ENCODE measurements around a stretch of chr2.

DNA sequence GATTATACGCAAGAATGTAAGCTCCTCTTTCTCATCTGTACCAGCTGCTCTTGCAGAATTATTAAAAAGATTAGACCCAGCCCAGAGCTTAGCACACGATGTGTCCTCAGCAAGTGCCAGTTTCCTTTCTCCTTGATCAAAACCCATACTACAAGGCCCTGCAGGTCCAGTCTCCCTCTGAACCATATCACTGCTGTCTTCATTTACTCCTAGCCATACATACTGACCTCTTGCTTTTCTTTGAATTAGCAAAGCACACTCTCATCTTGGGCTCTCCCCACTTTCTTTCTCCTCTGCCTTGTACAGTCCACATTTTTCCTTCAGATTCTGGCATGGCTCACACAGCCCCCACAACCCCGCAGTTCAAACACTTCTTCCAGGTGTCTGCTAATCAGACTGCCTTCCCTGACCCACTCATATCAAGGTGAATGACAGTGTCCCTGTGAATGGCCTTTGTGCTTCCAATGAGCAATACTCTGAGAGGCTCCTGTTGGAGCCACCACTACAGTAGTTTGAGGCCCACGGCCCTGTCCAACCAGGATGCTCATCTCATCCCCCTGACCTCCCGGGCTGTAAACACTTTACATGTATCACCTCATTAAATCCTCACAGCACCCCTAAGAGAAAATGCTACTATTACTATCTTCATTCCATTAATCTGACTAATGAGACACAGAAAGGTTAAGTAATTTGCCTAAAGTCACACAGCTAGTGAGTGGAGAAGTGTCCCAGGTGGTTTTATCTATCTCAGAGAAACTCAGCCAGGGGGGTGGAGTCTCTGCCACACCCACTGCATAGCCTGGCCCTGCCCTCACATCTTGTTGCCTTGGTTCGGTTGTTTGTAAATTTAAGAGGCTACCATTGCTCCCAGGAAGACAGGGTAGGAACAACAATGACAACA, 18.0 kb downstream of the CYRIA start:
- PRO-cap, result no peak

- PRO-cap, result no peak
Observed at GRCh38 chr2:16653584-16654376, 11.9 kb downstream of the CYRIA start.

- PRO-cap, result no peak
Observed at GRCh38 chr2:16664004-16665156, 1.3 kb downstream of the CYRIA start.

- PRO-cap, result no peak
Observed at GRCh38 chr2:17537908-17538449, 2.5 kb upstream of the VSNL1 start.

DNA sequence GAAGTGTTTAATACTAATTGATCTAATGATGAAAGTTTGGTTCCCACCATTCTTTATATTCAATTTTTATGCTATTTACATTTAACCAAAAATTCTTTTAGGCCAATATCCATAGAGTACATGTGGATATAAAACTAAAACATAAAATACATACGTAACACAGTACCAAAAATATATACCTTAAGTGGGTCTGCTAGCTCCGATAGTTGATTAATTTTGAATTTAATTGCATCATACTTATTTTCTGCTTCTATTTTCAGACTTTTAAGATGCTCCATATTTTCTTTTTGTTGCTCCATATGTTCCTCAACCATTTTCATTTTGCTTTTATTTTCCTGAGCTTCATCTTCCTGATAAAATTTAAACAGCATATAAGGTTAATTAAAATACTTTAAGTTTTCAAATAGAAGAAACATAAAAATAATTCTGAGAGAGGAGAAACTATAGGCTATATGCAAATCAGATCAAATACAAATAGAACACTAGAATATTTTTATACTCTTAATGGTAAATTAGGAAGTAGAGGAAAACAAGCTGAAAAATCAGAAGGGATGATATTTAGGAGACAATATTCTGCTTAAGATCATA, 53.5 kb downstream of the SMC6 start:
- PRO-cap, result no peak

GRCh38 chr2:17877697-17878439, 599 bp upstream of the KCNS3 start:
- PRO-cap, result unidirectional peak, plus-strand start at chr2:17877847

GRCh38 chr2:18480023-18480576, 80.4 kb downstream of the RDH14 start:
- PRO-cap, result no peak

DNA sequence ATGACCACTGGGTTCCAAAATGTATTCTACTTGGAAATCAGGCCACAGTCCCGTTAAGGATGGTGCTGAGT, 1.0 kb downstream of the RDH14 start:
- PRO-cap, result no peak

DNA sequence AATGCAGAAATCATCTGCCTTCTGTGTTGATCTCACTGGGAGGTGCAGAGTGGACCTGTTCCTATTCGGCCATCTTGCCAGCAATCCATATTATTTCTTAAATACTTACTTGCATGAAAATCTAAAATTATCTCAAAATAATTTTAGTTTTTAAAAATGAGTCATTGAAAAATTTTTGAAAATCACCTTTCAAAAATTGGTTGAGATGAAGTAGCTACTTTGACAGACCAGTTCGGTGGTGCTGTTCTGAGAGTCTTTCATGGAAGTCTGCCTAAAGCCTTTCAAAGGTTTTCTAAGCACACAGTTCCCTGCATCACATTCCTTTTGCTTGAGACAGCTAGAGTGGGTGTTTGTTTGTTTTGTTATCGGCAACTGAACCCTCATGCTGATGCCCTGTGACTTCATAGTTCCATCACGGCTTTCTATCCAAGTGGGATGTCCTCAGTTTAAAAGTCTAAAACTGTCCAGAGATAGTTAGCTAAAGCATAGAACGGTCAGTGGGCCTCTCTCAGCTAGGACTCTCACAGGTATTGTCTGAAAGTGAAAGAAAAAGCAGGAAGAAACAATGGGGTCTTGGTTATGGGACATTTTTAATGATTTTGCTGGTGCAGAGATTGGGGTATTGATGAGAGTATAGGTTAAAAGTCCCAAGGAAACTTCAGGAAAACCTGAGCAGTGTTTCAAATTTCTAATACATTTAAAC, 337.4 kb downstream of the OSR1 start:
- PRO-cap, result no peak

DNA sequence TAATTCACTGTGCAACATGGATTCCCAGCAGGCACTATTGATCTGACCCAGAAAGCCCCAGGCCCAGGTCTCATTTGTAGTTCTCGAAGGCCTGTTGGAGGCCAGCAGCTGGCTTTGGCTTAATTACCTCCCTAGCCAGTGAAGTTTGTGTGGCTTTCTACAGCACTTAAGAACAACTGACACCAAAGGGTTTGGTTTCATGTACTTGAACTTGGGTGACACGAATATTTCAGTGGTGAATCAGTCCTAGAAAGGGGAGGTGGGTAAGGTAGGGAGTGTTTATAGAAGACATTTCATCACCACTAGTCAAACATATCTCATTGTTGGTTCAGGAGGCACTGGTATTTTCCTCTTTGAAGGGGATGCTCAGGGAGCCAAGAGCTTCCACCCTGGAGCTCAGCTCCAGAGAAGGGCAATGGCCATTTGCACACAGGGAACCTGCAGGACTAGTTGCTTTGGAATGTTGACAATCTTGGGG, 217.7 kb downstream of the OSR1 start:
- PRO-cap, result no peak

- PRO-cap, result no peak
Observed at GRCh38 chr2:19638322-19638636, 263.5 kb downstream of the TTC32 start.

DNA sequence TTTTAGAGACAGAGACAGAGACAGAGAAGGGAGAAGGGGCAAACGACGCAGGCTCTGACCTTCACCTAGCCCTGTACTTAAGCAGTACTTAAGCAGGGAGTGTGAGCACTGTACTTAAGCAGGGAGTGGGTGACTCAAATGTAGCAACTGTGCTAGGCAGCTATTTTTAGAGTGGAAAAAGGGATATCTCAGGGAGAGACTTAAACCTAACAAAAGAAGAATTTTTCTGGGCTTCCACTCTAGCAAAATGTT, 154.5 kb downstream of the TTC32 start:
- PRO-cap, result no peak

- PRO-cap, result no peak
Observed at GRCh38 chr2:20033490-20033945, 17.9 kb downstream of the LAPTM4A start.

DNA sequence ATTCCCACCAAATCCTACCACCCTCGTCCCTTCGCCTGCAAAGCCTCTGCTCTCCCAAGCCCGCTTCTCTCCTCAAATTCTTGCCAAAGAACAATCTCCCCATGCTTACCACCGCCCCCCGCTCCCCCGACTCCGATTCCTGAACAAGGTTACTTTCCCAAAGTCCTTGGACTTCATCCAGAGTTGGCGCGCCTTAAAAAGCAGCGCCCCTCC, 429 bp downstream of the LAPTM4A start:
- PRO-cap, result no peak

DNA sequence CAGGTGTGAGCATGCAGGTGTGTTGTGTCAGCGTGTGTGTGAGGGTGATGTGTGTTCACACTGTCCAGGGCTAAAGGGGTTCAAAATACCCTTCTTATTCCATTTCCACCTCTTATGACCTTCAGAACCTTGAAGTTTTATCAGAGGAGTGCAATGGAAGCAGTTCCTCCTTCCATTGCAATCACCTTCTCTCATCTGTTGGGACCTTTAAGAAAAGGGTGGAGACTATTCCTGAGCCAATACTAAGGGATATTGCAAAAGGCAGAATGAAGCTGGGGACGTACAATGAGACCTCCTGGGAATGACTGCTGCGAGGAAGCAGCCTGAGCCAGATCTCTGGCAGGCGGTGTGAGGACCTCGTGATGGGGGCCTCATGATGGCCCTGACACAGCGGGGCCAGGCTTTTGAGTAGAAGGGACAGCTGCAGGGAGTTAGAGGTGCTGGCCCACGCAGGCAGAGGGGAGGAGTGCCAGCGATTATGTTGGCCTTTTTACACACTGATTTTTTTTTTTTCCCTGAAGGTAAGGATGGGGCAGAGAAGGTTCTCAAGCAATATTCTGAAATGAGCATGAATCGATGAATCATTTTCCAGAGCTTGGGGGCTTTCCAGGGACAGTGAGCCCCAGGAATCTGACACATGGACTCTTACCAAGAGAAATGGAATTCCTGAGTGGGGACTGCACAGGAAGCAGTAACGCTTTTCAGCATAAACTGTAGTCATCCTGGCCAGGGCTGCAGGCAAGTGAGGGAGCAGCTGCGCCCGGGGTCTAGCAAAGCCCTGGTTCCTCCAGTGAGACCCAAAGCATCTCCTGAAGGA, 40.0 kb upstream of the LAPTM4A start:
- PRO-cap, result no peak

DNA sequence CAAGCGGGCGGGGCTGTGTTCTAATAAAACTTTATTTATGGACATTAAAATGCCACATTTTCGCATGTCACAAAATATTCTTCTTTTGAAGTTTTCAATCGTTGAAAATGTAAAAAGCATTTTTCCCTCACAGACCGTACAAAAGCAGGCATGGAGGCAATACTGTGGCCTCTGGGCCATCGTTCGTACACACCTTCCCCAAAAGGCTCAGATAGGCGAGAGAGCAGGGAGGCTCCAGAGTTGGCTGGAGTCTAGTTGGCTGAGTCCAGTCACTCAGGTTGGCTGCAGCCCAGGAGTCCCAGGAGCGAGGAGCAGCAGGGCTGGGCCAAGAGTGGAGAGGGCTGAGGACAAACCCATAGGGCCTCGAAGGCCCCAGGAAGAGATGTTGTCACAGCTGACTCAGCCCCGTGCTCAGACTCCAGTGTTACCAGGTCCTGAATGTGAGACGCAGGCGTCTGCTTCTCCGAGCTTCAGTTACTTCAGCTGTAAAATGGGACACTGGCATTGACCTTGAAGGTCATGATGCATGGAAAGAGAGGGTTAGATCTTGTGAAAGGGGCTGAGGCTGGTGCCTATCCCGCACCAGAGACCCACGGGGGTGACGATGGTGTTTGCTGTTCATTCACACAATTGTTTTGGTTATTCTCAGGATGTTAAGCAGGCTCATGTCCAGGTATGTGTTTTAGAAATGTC, 42.4 kb downstream of the SDC1 start:
- PRO-cap, result no peak

DNA sequence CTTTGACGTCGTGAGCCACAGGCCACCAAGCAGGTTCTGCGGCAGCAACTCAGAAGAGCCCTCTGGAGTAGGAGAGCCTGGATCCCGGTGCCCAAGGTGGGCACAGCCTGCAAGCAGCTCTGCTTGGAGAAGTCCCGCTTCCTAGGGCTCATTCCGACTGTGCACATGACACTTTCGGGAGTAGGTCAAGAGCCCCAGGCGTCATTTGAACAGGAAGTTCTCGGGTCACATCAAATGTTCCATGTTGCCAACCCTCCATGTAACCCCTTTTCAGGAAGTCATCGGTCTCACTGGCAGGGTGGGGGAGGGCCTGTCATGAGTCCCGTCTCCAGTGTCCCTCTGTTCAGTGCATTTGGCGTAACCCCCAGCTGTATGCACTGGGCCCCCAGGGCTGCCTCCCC, 40.4 kb downstream of the SDC1 start:
- PRO-cap, result no peak

- PRO-cap, result no peak
Observed at GRCh38 chr2:20197893-20198489, 26.9 kb downstream of the SDC1 start.

- PRO-cap, result no peak
Observed at GRCh38 chr2:20212150-20213510, 12.3 kb downstream of the SDC1 start.

DNA sequence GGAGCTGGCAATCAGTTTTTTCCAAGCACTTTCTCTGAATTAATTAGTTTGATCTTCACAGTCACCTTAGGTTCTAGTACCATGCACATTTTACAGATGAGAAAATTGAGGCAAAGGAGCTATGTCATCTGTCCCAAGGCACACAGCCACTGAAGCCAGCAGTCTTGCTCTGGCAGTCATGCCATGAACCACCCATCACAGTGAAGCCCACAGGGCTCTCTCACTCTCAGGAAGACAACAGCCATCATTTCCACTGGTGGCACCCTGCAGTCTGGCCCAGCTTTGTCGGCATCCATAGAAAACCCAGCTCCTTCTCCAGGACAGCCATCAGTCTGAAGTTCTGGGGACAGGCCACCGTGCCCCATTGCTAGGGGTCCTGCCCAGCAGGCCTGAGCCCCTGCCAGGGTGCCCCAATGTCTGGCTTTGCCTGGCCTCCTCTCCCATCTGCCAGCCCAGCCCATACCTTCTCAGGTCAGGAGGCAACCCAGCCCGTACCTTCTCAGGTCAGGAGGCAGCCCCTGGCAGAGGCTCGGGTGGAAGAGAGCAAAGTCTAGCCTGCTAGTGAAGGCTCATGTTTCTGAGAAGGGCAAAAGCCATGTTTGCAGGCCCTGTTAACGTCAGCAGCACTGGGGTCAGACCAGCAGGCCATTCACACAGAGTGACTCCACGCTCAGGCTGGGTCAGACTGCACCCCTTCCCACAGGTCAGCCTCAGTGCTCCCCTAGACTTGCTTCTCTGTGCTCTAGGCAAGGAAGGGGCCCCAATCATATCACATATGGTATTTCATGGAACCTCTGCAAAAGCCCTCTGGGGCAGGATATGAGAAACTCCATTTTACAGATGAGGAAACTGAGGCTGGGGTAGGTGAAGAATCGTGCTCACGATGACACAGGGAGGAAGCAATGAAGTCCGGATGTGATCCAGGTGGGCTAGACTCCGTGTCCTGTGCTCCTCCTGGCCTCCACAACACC, 9.8 kb downstream of the SDC1 start:
- PRO-cap, result no peak

All from aorta (tissue), 1 donor.